Colic lymph node (tissue), 1 donor: ENCODE results near the gene KIN.

DNA sequence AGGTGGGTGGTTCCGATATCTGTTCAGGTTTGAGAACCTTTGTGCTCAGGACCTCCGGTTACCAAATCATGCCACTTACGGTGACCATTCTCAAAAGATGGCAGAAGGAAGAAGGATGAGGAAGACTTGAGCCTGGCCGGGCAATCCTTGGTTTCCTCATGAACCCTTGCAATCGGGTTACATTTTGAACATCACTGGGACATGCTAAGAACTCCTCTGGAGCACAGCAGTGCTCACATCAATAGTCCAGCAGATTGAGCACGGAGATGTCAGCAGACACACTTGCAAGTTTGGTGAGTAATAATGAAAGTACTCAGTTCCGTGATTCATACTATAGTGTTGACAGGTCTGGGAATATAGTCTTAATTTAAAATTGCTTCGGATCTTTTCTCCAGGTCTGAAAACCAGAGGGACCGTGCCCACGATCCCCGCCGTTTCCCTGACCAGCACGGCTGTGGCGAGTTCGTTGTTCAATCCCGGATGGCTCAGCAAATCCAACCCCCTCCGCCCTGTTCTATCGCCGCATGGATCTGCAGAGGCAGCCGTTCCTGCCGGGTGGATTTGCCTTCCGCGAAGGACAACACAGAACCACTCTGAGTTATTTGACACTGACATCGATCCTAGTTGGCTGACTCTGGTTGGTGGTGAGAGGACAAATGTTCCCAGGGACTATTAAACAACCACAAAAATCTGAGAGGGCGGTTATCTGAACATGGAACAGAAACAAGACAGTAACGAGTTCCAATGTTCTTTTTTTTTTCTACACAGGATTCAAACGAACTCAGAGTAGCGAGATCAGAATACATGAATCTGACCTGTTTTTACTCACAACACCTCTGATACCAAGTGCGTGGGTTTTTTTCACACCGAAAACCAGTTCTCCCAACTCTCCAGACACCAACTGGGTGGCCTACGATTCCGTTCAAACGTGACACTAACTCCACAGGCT lies 52.5 kb downstream of the RBM17 start:
- PRO-cap: no peak

GRCh38 chr10:6143500-6143928 lies 54.7 kb downstream of the RBM17 start:
- PRO-cap: no peak

DNA sequence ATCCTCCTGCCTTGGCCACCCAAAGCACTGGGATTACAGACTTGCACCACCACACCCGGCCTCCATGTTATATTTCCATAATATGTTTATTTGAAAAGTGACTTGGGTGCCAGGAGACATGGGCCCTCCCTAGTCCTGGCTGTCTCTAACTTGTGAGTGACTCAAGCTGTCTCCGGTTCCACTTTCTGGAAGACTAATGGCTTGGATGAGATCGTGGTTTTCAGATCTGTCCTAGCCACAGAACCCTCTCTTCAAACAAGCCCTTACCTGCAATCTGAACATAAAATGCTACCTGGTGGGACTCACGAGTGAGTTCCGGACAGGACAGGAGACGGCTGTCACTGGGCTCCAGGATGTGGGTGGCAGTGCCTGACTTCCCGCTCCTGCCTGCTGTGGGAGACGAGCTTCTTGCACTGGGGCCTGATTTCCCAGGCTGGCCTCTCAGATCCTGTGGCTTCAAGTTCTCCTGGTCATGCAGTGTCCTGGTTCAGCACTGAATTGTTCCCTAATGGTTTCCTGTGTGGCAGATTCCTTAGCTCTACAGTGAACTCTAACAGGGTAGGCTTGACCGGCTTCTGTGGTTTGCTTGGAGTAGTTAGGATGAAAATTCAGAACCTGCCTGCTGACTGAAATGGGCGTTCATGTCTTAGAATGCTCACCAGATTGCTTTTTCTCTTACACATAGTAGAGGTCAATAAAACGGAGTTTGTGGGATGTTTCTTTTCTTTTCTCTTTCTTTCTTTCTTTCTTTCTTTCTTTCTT lies 25.9 kb upstream of the PFKFB3 start:
- PRO-cap: no peak

GRCh38 chr10:6199033-6199500 lies 3.7 kb upstream of the PFKFB3 start:
- PRO-cap: no peak

- PRO-cap: no peak
These were observed 19.8 kb downstream of the PFKFB3 start for GRCh38 chr10:6222309-6223083.

- PRO-cap: no peak
These were observed 32.2 kb downstream of the PFKFB3 start for GRCh38 chr10:6234807-6235444.

GRCh38 chr10:6236597-6237147 lies 33.9 kb downstream of the PFKFB3 start:
- PRO-cap: no peak

DNA sequence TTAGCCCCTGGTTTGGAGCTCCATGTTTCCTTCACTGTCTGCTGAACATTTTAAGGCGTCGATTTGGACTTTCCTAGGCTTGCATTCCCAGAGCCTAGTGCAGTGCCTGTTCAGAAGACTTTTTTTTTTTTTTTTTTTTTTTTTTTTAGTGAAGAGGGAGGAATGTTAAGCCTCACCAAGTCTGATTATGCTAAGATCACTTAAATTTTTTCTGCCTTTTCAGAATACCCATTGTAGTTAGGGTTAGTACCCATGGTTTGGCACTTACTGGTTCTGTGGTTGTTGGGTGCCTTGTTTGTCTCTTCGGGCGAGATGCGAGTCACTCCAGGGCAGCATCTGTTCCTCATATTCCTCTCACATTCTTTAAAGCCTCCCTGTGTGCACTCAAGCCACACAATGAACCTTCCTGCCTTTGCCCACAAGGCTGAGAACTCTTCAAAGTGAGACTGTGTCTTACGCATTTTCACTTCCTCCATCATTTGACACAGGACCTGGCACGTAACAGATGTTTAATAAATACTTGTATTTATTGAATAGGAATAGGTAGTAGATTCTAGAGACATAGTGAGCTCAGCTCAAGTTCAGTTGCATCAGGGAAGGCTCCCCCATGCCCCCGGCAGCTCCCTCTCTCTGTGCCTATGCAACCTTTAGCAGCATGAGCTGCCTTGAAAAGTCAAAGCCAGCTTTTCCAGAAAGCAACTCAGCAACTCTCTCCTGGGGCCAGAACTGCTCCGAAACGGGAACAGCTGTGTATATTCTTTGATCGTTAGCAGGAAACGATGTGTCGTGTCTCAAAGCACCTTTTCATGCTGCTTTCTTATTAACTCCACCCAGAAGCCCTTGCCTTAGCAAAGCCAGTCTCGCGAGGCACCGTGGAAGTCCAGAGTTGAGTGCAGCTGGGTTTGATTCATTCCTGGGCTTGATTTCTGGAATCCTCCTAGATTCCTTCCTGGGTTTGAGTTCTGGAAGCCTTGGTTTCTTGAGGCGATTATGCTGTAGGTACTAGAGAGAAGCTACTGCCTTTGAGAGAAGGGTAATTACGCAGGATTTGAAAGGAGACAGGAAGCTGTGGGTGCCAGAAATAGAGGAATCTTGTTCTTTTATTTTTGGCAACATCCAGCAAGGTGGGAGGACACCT lies 97.5 kb downstream of the PFKFB3 start:
- PRO-cap: bidirectional peak, plus-strand start at position 584 of the sequence, minus-strand start at position 398 of the sequence

DNA sequence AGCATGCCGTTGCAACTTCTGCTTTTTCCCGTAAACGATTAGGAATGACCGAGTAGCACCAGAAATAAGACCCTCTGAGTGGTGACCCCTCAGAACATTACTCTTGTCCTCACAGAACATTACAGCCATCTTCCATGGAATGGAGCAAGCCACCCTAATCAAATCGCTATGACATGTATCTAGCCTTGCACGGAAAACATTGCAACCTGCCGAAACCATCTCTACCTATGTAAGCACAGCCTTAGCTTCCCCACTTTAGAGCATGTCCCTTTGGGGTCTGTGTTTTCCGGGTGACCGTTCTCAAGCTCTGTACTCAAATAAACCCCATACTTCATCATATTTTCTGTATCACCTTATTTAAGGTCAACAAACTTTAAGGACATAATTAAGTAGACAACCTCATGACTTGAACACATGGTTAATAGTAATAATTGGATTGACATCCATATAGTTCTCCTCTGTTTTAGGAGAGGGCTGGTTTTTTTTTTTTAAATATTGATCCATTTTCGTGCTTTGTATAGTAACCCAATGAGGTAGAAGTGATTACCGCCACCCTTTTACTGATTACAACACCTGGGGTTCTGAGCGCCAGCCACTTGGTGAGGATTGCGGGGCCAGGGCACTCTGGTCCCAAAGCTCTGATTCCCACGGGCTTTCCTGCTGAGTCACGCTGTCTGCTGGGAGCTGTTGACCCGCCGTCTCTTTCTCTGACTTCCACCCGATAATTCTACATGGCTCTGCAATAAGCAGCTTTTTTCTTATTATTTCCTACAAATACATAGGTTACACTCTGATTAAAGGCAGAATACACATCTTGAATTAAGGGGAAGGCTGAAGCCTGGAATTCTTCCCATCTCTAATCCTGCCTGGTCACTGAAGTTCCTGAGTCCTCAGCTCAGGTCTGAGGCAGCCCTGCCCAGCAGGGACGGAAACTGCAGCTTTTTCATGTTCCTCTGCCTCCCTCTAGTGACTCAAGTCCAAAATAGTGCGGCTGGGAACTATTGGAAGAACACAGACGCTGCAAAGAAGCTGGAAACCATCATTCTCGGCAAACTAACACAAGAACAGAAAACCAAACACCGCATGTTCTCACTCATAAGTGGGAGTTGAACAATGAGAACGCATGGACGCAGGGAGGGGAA lies 178.7 kb downstream of the PRKCQ start:
- PRO-cap: no peak

- PRO-cap: bidirectional peak, plus-strand start at chr10:6578347, minus-strand start at chr10:6578349; bidirectional peak, plus-strand start at chr10:6578634, minus-strand start at chr10:6578590
These were observed 1.7 kb downstream of the PRKCQ start for GRCh38 chr10:6578065-6579124.

DNA sequence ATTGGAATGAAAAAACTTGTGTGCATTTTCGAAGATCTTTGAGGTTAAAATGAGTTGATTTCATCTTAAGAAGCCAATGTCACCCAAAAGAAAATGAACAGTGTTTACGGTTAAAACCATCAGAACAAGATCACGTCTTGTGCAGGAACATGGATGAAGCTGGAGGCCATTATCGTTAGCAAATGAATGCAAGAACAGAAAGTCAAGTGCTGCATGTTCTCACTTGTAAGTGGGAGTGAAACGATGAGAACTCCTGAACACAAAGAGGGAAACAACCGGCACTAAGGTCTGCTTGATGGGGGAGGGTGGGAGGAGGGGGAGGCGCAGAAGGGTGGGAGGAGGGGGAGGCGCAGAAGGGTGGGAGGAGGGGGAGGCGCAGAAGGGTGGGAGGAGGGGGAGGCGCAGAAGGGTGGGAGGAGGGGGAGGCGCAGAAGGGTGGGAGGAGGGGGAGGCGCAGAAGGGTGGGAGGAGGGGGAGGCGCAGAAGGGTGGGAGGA lies 214.8 kb upstream of the PRKCQ start:
- PRO-cap: no peak

GRCh38 chr10:7121050-7121547 lies 289.7 kb downstream of the SFMBT2 start:
- PRO-cap: no peak

GRCh38 chr10:7171928-7172339 lies 238.9 kb downstream of the SFMBT2 start:
- PRO-cap: no peak

- PRO-cap: no peak
These were observed 136.1 kb downstream of the SFMBT2 start for GRCh38 chr10:7274695-7275212.

GRCh38 chr10:7306067-7306338 lies 104.8 kb downstream of the SFMBT2 start:
- PRO-cap: unidirectional peak, minus-strand start at chr10:7306204

GRCh38 chr10:7397590-7398139 lies 13.2 kb downstream of the SFMBT2 start:
- PRO-cap: no peak

DNA sequence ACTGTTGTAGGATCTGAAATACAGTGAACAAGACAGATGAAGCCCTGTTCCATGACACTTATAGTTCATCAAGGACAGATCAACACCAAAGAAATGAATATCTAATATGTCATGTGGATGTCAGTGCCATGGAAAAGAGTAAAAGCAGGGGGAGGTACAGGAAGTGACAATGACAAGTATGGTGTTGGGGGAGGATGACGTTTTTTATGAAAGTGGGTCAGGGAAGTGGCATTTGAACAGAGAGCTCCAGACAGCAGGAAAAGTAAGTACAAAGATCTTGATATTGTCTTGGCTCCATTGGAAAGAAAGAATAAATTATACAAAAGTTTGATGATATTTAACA lies 7.0 kb upstream of the SFMBT2 start:
- PRO-cap: bidirectional peak, plus-strand start at position 239 of the sequence, minus-strand start at position 60 of the sequence

GRCh38 chr10:7787416-7788274 lies at the start of gene KIN:
Gene KIN, minus strand, starts transcription at chr10:7787993.
- PRO-cap: bidirectional peak, plus-strand start at chr10:7788179, minus-strand start at chr10:7787993

DNA sequence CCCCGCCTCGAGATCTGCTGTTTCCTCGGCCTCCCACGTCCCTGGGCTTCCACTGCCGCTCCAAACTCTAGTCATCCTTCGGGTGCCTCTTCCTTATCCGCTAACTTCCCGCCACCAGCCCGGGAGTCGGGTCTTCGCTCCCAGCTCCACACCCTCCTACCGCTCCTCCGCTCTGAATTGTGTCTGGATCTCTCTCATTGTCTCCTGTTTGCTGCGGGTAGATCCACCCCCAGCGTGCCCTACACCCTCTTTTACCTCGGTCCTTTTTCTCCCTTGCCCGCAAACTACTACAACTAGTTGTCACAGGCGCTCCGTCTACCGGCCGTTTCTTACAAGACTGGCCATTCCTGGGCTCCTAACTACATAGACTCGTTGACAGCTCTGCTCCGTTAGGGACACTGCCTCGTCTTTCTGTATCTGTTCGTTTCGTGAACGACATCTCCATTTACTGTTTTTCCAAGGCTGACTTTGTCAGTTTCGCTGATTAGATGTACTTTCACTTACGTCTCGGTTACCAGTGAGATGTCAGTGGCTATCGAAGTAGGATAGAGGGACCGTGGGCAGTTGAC lies 754 bp downstream of the TAF3 start:
- PRO-cap: no peak

DNA sequence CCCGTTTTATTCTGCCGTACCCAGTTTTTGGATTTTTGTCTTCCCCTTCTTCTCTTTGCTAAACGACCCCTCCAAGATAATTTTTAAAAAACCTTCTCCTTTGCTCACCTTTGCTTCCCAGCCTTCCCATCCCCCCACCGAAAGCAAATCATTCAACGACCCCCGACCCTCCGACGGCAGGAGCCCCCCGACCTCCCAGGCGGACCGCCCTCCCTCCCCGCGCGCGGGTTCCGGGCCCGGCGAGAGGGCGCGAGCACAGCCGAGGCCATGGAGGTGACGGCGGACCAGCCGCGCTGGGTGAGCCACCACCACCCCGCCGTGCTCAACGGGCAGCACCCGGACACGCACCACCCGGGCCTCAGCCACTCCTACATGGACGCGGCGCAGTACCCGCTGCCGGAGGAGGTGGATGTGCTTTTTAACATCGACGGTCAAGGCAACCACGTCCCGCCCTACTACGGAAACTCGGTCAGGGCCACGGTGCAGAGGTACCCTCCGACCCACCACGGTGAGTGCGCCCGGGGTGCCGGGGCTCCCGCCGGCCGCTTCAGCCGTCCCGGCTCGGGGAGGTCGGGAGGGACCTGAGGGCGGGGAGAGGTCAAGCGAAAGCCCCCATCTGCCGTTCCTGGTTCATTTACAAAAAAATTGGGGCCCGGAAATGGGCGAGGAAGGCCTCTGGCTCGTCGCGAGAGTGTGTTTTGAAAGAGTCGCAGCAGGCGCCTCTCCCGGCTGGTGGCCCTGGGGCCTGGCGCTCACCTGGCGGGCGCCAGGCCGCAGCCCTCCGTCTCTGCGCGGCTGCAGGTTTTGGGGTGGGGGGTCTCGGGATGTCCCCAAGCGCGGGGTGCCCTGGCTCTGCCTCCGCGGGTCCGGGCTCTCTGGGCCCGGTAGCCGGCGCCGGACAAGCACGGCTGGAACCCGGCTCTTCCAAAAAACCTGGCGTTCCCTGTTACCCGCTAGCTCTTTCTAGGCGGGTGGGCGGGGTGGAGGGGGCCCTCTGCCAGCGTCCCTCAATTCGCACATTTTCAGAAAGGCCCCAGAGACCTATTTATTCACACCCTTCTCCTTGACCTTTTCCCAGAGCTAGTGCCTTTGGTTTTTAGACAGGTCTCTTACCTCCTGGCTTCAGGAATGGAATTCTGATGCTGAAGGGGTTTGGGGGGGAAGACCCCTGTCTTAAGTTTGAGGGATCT lies 1.3 kb downstream of the GATA3 start:
- PRO-cap: unidirectional peak, plus-strand start at position 268 of the sequence; bidirectional peak, plus-strand start at position 704 of the sequence, minus-strand start at position 392 of the sequence